Measurements from ENCODE around the genes EIF3J and DUOXA1.

- PRO-cap: bidirectional peak, plus-strand start at chr15:44536861, minus-strand start at chr15:44536857
- RAMPAGE, long total RNA, 2 experiments: start-site peak on the minus strand in 1 of 2 experiments, at chr15:44536672-44536876 at its widest, 22 to 24 reads per replicate
These were observed 526 bp upstream of the EIF3J start for GRCh38 chr15:44536282-44536959.

DNA sequence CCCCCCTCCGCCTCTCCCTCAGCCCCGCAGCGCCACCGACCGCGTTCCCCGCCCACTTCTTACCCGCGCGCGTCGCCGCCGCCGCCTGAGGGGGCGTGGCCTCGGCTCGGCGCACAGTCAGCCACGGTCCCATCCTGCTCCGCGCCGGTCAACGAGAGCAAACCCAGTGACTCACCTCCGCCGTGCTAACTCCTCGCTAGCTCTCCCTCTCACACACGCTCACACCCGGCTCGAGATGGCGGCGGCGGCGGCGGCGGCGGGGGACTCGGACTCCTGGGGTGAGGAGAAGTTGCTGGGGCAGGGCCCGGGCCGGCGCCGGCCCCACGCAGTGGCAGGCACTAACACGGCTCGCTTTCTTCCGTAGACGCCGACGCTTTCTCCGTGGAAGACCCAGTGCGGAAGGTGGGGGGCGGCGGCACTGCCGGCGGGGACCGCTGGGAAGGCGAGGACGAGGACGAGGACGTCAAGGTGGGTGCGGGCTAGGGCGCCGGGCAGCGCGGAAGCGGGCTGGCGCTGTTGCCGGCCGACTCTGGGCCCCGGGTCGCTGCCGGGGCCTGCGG lies at the start of gene EIF3J:
EIF3J (plus strand) TSS at position 188 of the 560 bp plus-strand sequence.
- PRO-cap: bidirectional peak, plus-strand start at position 160 of the sequence, minus-strand start at position 61 of the sequence
- RAMPAGE, long total RNA, 2 experiments: start-site peak on the plus strand in 2 of 2 experiments, centred at positions 153 to 176 of the sequence, 523 to 762 reads per replicate

DNA sequence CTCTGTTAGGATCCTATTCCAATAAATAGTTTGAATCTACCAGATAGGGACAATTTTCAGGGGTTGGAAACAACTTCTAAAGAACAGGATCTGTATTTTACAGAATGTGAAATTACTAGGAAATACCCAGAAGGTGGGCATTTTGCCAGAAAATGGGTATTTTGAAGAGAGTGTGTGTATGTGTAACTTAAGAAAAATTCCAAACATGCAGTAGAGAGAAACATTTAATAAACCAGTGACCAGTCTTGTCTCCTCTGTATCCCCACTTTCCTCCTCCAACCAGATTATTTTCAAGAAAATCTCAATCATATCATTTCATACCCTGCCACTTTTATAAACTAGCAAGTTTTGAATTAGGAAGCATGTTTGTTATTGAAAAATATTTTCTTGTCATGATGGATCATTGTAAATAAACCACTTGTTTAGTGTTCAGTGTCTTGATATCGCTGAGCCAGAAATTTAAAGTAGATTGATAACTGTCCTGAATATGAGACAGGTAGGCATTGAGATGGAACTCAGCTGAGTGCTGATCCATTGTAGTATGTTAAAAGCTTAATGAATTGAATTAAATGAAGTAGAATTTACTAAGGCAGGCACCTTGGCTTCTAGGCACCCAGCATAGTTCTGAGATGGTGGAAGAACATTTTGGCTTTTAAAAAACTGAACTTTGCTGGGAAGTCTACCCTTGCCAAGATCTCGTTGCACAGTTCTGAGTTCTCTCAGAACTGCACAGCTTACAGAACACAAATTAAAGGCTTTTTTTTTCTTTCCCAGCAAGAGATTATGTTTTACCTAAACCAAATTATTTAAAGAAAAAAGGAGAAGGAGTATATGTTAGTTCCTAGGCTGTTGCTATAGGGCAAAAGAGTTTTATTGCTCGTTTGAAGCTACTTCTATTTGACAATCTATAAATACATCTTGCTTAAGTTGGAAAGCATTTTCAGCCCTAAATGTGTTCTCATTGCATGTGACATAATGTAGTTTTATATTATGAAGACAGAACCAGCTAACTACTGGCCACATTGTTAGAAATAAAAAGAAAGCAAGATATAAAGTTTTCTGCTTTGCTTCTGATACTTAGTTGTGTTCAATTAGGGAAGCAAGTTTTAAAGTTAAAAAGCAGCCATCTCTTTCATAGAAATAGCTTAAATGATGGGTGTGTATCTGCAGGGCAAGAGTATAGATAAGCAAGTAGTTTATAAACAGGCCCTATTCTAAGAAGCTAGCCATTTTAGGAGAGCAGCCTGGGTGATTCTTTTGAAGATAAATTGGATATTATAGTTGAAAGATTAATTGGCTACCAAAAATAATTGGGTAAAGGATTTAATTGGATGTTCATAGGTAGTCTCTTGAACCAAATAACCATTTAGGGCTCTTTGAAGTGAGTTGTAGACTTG lies 5.1 kb downstream of the EIF3J start:
- PRO-cap: no peak
- RAMPAGE, long total RNA, 2 experiments: no peak in any of the 2 experiments

DNA sequence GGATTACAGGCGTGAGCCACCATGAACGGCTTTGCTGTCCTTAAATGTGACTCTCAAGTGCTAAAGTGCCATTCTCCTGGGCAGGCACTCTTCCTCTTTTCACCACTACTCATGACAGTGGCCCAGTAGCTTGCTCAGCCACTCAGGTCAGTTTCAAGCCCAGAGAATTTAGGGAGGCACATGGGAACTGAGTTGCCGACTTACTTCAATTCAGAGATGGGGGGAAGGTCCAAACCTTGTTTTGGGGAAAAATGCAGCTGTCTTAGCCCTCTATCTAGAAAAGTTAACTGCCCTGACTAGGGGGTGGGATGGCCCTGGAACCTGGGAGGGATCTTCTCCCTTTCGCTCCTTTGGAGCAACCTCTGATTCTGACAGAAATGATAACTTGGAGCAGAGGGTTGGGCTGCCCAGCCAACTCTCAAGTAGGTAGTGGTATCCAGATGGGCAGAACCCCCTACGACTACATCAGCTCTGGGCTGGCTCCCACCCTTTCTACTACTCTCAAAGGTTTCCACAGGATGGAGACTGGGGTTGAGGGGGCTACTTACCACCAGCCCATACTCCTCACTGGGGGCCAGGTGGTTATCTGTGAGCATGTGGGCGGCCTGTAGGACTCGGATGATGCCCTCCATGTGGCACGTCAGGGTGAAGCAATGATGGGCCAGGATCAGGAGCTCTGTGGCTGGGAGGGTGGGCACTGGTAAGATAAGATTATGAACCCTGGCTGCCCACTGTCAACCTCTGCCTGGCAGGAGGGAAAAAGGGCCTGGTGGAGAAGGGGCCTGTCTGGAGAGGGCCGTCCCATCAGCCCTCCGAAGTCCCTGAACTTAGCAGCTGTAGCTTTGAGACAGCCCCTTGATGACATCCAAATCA lies 33.3 kb downstream of the EIF3J start:
- PRO-cap: no peak
- RAMPAGE, long total RNA, 2 experiments: no peak in any of the 2 experiments

GRCh38 chr15:44716715-44717172 lies 5.4 kb downstream of the B2M start:
- PRO-cap: no peak
- RAMPAGE, long total RNA, 2 experiments: no peak in any of the 2 experiments

DNA sequence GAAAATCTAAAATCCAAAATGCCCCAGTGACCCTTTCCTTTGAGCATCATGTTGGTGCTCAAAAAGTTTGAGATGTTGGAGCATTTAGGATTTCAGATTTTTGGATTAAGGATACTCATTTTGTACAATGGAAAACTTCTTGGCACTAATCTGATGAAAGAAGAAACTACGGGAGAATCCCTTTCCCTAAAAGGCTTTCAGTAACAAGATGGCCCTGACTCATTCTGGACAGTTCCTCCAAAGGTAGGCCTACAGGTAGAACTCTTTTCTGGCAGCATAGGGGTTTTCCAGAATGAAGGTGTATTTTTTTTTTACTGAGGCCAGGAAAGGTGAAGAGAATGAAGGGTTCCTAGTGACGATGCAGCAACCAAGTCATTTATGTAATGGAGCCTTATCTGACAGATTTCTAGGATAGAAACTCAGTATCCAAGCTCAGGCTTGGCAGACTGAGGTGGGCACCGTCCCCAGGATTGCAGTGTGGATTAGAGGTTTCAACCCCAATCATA lies 8.9 kb upstream of the TRIM69 start:
- PRO-cap: no peak
- RAMPAGE, long total RNA, 2 experiments: no peak in any of the 2 experiments

DNA sequence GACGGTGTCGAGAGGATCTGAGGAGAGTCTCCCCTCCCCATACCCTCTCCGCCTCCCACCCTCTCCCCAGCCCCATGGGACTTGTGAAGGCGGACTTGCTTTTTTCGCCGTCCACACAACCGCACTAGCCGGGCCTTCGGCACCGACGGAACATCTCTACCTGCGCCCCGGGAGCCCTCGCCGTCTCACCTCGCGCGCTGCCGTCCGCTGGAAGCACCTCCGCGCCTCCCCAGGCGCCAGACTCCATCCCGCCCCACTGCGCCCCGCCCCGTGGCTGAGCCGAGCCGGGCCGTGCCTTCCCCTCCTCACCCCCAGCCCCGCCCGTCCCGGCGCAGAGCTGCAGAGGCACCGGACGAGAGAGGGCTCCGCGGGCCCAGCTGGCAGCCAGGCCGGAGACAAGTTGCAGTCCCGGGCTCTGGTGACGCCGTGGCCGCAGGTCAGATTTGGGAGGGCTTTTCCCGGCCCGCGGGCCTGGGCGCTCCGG lies at the start of gene DUOXA1:
DUOXA1 (minus strand) TSS at position 217 of the 484 bp plus-strand sequence.
- PRO-cap: bidirectional peak, plus-strand start at position 334 of the sequence, minus-strand start at position 215 of the sequence
- RAMPAGE, long total RNA, 2 experiments: start-site peak on the minus strand in 1 of 2 experiments, centred at position 224 of the sequence, 30 reads per replicate

- PRO-cap: no peak
- RAMPAGE, long total RNA, 2 experiments: no peak in any of the 2 experiments
These were observed 22.7 kb downstream of the SHF start for GRCh38 chr15:45164792-45165791.

DNA sequence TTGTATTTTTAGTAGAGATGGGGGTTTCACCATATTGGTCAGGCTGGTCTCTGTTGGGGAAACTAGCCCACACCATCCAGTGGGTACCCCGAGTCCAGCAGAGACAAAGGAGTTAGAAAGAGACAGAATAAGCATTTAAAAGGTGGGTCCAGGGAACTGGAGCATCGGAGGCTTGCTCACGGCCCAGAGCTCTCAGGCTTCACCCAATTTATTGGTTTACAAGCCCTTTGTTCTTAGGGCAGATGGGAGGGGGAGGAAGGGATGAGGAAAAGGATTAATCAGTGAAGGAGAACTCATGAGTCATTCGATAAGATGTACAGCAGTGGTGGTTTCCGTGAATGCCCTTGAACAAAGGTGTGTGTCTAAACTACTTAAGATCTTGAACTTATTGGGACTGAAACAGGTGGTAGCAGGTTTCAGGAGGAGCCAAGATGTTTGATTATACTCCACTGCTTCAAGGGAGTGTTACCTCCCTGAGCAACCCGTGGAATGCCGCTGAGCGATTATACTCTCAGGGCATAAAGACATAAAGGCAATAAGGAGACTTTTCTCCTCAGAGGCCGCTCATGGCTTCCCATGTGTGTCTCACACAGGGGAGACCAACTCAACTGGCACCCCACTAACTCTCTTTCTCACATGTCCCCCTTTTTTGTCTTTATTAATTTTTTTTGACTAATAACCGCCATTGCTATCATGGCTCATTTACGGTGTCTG lies 17.4 kb upstream of the SLC28A2 start:
- PRO-cap: no peak
- RAMPAGE, long total RNA, 2 experiments: no peak in any of the 2 experiments

DNA sequence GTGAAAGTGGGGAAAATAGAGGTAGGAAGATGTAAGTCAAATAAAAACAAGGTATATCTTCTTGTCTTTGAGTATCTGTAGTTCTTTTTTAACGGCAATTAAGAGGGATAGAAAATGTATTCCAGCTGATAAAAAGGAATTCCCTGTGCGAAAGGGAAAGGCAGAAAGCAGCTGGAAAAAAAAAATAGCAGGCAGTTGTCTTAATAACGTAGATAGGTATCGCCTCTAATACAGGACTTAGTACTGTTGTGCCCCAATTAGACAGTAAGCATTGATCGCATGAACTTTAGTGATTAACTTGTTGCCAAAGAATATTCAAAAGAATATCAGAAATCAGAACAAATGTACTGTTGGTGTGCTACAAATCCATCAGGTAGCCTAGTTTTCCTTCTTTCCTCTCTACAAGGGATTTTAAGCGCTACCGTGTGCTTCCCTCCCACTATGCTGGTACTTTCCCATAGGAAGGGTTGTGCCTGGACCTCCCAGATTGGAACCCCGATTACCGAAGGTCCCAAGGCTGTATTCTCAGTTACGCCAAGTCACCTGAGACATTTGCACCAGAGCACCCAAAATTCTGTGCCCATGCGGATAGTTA lies 643 bp upstream of the SPATA5L1 start:
- PRO-cap: no peak
- RAMPAGE, long total RNA, 2 experiments: no peak in any of the 2 experiments

GRCh38 chr15:45448627-45449184 lies 18.3 kb downstream of the C15orf48 start:
- PRO-cap: no peak
- RAMPAGE, long total RNA, 2 experiments: no peak in any of the 2 experiments

GRCh38 chr15:45704358-45705280 lies 69.8 kb downstream of the SQOR start:
- PRO-cap: no peak
- RAMPAGE, long total RNA, 2 experiments: no peak in any of the 2 experiments

DNA sequence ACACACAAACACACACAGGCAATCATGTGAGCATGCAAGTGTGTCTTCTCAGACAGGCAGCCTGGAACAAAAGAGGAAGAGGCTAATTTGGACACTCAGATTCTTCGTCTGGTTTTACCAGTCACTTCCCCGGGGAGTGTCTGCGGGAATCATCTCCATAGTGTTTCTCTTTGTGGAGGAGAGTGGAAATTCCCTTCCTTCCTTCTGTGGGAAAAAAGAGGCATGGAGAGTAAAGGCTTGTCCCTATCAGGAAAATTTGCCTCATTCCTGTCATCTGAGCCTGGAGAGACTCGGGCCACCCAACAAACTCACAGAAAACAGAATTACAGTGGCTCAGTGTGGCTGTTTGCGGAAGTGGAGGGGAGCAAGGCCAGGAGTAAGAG lies 212.6 kb upstream of the SEMA6D start:
- PRO-cap: no peak
- RAMPAGE, long total RNA, 2 experiments: no peak in any of the 2 experiments

GRCh38 chr15:48190823-48191373 lies 567 bp upstream of the CTXN2 start:
- PRO-cap: no peak
- RAMPAGE, long total RNA, 2 experiments: no peak in any of the 2 experiments

DNA sequence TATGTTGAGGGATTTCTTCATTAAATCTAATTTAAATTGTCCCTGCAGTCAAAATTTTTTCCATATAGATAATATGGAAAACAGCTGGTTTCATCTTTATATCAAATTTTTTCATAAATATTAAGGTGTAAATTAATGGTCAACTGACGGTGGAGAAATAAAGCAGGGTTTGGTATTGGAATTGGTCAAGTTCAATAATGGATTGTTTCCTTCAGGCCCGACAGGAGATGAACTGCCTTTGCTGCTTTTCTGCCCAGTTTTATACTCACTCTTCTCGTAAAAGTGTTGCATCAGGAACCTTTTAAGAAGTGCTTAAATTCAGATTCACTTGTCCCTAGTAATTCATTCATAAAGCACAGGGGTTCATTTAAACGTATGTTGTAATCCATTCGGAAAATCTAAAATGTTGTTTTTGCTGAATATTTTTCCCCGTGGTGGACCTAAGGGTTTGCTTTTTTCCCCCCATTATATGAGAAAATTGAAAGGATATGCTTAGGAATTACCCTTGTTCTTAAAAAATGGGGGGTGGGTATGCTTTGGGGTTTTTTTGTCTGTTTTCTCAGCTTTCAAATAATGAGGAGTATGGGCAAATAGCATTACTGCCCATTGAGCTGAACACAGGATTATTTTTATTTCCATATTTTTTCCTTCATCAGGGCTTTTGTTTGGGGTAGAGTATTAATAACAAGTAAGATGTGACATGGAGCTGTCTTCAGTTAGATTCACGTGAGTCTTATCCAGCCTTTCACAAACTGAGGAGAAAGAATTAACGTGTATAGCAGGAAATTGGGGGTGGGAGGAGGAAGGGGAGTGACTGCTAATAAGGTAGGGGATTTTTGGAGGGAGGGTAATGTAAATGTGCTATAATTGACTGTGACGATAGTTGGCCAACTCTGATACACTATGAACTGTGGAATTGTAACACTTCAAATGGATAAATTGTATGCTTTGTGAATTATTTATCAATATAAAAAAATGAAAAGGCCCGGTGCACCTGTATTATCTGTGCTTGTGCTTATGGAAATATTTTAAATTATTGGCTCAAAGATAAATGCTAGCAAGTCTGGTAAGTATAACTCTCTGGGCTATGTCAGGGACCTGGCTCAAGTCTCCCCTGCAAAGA lies 8.6 kb downstream of the DUT start:
- PRO-cap: no peak
- RAMPAGE, long total RNA, 2 experiments: no peak in any of the 2 experiments

- PRO-cap: no peak
- RAMPAGE, long total RNA, 2 experiments: no peak in any of the 2 experiments
These were observed 108.7 kb downstream of the FBN1 start for GRCh38 chr15:48536643-48537330.

DNA sequence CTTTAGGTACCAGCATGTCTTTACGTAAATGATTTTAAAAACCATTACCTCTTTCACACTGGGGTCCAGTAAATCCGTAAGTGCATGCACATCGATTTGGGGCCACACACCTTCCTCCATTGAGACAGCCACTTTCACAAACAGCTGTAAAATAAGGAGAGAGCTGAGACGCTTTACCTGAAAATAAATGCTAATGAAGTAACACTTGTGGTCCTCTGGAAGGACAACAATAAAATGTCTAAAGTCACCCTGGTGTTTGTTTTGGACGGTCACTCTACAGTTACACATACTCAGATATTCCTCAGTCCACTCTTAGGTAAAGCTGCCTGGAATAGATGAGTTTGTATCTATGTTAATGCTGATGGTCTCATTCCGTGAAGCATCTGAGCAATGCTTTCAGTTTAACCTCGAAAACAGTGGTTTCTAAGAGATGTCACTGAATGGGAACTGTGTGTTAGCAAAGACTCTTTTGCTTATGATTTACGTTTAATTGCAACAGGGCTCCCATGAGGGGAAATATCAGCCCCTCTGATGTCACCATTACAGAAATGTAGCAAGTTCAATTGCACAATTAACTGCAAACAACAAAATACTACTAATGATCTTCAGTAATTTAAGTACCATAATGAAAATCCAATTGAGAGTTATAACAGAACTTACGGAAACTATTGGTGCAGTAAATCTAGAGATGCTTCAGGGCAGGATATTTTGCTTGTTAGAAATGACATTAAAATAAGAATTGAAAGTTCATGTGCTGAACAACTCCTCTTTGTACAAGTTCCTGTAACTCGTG lies 49.1 kb downstream of the FBN1 start:
- PRO-cap: no peak
- RAMPAGE, long total RNA, 2 experiments: no peak in any of the 2 experiments

- PRO-cap: no peak
- RAMPAGE, long total RNA, 2 experiments: no peak in any of the 2 experiments
These were observed 45.6 kb downstream of the FBN1 start for GRCh38 chr15:48599886-48600390.

DNA sequence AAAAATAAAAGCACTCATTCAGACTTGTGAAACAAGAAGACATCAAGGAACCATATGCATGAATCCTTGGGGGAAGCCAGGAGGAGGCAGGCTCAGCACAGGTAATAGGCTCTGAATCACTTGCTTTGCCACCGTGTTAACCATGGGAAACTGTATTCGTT lies 42.4 kb downstream of the FBN1 start:
- PRO-cap: no peak
- RAMPAGE, long total RNA, 2 experiments: no peak in any of the 2 experiments

GRCh38 chr15:48645205-48645586 lies 313 bp downstream of the FBN1 start:
- PRO-cap: bidirectional peak, plus-strand start at chr15:48645415, minus-strand start at chr15:48645363
- RAMPAGE, long total RNA, 2 experiments: no peak in any of the 2 experiments

Data from prostate gland (tissue), 2 donors.